Left cardiac atrium (tissue), 1 donor: ENCODE data around the gene PFKL.

DNA sequence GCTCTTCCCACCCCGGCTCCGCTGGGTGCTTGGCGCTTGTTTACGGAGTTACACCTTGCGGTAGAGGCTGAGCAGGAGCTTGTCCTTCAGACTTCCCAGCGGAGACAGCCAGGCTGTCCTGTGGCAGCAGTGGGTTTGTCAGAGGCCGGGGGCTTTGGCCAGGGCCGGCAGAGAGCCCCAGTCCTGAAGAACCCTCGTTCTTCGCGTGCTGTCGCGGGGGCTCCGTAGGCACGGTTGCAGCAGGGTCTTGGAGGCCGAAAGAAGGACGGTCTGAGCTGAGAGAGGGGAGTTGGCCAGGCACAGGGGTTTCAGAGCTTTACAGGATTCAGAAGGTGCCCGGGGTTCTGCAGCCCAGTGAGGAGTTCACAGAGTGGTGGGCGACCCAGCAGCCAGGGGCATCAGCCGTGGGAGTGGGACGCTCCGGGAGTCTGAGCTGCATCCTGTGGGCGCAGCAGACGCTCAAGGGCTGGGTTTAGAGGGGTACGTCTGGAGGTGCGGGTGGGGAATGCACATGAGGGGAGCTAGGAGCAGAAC, 10.3 kb downstream of the PDXK start:
- PRO-cap: no peak

GRCh38 chr21:43733362-43734353, 14.7 kb downstream of the PDXK start:
- PRO-cap: no peak

GRCh38 chr21:43734354-43734661, 15.4 kb downstream of the PDXK start:
- PRO-cap: no peak

DNA sequence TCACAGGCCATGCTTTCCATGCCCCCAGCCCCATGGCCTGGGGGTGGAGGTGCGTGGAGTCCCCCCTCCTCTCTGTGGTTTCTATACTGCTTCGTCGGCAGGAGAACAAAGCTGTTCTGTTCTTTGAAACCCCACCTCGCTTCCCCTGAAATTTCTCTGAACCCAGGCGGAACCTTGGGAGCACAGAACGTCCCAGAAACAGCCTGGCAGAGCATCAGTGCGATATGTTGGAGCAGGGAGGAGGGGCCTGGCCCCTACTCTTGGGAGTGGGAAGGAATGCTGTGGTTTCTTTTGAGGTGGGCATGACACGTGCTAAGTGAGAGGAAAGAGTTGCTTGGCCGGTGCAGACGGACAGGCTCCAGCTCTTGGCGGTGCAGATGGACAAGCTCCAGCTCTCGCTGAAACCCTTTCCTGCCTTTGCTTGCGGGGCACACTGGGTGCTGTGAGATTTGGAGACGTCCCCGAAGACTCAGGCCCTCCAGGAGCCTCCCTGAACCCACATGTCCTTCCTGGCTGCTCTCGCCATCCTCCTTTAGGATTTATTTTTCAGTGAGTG, 15.9 kb downstream of the PDXK start:
- PRO-cap: no peak

DNA sequence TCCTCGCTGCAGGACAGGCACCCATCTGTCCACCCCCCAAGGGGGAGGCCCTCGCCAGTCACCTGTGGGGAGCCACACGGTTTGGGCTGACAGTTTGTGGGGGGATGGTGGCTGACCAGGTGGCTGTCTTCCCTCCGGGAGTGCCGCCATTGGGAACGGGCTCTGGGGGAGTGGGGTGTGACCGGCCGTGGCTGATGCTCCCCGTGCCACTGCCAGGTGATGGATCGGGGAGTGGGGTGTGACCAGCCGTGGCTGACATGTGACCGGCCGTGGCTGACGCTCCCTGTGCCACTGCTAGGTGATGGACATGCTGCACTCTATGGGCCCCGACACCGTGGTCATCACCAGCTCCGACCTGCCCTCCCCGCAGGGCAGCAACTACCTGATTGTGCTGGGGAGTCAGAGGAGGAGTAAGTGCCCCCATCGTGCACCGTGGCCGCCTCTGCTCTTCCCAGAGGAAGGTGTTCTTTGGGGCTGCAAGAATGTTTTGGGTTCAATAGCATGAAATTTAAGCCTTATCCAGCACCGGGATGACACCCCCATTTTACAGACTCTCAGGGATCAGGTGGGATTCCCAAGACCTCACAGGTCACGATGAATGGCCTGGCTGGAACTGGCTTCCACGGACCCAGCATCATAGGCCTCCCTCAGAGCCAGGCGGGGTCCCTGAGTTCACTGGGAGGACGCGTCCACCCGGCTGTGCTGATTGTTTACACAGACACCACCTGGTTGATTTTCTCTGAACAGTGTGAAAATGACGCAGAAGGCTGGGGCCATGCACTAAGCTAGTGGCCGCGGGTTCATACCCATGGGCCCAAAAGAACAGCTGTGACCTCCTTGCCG, 23.7 kb downstream of the CSTB start:
- PRO-cap: no peak

- PRO-cap: no peak
These were observed 17.9 kb downstream of the CSTB start for GRCh38 chr21:43758081-43758642.

DNA sequence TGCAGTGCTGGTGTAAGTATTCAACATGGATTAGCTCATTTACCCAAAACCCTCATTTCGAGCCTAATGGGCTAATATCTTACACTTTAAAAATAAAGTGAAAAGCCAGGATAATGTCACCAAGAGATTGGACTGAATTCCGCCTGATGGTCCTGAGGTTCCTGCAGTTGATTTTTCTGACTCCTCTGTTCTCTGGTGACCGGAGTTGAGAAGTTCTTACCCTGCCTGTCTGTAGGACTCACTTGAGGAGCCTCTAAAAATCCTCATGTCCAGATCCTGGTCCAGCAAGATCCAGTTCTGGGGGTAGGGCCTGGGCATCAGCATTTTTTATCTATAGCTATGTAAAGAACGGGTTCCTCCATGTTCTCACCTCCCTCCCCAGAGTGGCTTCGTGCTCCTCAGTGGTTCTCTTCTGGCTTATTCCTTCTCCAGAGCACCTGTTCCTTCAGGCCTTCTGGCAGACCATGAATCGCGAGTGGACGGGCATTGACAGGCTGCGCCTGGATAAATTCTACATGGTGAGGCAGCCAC, 3.6 kb downstream of the RRP1 start:
- PRO-cap: no peak

DNA sequence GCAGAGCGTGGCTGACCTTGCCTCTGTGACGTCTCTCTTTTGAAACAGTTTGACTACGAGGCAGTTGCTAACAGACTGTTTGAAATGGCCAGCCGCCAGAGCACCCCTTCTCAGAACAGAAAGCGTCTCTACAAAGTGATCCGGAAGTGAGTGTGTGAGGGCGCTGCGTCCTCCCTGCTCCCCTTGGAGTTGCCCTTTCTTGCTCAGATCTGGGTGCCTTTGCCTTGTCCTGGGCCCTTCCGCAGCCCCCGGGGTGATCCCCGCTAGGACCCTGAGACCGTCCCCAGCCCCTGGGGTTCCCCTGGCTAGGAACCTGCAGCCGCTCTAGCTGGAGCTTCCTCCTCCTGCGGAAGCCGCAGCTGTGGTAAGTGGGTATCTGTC, 11.1 kb downstream of the RRP1 start:
- PRO-cap: no peak

GRCh38 chr21:43818492-43819030, 29.2 kb downstream of the RRP1 start:
- PRO-cap: no peak

- PRO-cap: unidirectional peak, plus-strand start at chr21:43864310; bidirectional peak, plus-strand start at chr21:43864346, minus-strand start at chr21:43864342
These were observed 805 bp upstream of the AGPAT3 start for GRCh38 chr21:43864000-43864835.

DNA sequence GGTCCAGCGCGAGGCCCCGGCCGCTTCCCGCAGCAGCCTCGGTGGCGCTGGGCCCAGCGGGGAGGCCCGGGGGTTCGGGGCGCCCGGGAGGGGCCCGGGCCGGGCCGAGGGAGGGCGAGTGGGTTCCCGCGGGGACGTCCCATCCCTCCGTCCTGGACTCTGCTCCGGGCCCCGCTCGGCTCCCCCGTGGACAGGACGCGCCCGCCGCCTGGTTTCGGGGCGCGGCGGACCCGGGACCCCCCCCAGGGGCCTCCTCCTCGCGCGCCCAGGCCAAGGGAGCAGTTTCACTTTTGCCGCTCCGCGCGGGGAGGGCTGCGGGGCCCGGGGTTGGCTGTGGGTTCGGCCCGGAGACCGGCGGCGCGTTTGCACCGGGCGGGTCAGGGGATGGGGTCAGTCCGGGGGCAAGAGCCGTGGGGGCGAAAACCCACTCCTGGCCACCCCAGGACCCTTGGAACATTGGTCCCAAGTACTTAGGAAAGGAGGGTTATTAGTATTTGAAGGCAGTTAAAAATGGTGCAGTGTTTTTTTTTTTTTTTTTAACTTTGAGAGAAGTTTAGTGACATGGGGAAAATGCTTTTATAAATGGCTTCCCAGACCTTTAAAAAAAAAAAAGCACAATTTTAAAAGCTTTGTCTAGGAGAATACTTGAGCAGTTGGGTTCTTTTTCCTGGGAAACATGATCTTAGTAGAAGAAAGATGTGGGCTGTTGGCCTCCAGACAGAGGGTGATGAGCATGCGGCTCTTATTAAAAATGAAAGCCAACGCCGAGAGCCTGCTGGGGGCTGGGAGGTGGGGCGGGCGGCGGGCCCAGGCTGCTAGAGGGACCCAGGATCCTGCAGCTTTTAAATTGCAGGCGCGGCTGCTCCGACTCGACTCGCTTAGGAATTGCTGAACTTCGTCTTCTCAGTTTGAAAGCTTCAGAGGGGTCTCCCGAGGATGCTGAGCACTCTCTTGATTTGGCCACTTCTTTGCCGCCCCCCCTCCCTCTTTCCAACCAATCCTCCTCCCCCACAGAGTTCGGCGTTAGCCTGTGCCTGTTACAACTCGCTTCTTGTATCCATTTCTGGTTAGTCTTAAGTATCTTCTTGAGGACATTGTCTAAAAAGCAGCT, 932 bp downstream of the AGPAT3 start:
- PRO-cap: no peak

- PRO-cap: no peak
These were observed 37.3 kb downstream of the AGPAT3 start for GRCh38 chr21:43902274-43902855.

DNA sequence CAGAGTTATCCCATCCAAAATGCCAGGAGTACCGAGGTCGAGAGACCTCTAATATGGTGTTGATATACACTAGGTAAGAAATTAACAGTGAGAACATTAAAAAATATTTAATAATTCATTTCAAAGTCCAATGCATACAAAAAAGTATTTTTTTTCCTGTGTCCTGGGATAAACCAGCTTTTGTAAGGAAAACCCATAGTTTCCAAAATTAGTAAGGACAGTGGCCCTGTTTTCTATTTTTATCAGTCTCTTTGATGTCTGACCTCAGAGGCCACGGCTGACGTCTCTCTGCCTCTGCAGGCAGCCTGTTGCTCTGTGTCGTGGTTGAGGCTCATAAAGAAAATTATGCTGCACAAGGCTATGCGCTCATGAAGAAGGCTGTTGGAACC, 48.8 kb downstream of the AGPAT3 start:
- PRO-cap: no peak

DNA sequence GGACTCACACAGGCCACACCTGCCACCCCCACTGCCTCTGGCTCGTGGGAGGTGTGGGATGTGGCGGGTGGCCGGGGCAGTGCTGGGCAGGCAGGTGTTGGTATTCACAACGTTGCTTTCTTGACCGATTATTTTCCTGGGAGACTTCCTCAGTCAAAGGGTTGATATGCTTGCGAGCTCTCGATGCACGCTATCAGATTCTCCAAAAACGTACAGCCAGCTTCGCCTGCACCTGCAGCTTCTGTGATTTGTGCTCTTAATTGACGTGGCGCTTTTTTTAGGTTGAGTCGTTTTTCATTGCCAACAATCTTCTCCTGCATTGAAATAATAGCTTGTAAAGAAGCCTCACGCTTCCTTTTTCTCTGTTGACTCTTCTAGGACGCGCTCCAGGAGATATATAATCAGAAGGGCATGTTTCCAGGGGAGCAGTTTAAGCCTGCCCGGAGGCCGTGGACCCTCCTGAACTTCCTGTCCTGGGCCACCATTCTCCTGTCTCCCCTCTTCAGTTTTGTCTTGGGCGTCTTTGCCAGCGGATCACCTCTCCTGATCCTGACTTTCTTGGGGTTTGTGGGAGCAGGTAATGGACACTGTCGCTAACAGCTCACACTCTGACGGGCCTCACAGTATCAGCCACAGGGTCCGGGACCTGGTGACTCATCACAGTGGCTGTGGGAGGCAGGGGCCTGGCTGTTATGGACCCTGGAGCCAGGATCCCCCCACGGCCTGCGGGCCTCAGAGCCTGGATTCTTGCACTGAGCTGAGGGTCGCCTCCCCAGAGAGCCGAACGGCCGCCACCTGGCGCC, 31.3 kb upstream of the TRAPPC10 start:
- PRO-cap: no peak

DNA sequence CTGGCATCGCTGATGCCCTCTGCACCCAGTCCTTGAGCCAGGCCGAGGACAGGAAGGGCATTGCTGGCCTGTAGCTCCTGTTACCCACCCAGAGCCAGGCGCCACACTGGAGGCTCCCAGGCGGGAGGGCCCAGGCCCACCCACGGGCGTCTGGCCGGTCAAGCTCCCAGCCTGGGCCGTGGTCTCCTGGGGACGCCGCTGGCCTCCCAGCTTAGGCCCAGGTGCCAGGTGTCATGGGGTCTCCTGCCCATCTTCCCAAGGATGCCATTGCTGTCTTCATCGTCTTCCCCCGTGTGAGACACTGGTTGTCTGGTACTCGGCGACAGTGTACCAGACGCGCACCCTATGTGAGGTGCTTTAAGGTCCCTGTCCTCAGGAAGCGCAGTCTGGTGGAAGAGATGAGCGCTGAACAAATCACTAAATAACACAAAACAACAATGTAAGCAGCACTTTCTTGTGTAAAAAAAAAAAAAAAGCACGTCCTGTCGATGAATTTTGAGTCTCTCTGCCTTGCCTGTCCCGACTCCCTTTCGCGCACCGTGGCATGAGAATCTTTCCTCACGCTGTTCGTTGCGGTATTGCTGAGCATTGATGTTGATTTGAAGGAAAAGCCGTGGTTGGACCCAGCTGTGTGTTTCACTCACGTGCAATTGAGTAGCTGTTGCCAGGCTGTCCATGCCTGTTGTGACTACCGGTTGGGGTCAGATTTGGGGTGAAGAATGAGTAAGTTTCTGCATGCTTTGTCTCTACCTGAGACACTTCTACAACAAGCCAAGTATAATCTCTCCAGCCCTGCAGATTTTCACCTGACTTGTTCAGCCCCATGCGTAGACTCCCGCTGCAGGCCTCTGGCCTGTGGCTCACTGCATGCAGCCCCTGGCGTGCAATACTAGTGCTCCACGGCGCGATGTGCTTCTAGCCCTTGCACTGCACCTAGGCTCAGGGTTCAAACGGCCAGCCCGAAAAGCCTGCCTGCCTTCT, 26.9 kb upstream of the TRAPPC10 start:
- PRO-cap: no peak

- PRO-cap: no peak
These were observed 45.1 kb upstream of the PWP2 start for GRCh38 chr21:44061872-44062659.

- PRO-cap: bidirectional peak, plus-strand start at chr21:44299758, minus-strand start at chr21:44299572; bidirectional peak, plus-strand start at chr21:44300091, minus-strand start at chr21:44299981
These were observed at the start of gene PFKL for GRCh38 chr21:44299402-44300280. TSS of gene PFKL (plus strand) at chr21:44300053.

DNA sequence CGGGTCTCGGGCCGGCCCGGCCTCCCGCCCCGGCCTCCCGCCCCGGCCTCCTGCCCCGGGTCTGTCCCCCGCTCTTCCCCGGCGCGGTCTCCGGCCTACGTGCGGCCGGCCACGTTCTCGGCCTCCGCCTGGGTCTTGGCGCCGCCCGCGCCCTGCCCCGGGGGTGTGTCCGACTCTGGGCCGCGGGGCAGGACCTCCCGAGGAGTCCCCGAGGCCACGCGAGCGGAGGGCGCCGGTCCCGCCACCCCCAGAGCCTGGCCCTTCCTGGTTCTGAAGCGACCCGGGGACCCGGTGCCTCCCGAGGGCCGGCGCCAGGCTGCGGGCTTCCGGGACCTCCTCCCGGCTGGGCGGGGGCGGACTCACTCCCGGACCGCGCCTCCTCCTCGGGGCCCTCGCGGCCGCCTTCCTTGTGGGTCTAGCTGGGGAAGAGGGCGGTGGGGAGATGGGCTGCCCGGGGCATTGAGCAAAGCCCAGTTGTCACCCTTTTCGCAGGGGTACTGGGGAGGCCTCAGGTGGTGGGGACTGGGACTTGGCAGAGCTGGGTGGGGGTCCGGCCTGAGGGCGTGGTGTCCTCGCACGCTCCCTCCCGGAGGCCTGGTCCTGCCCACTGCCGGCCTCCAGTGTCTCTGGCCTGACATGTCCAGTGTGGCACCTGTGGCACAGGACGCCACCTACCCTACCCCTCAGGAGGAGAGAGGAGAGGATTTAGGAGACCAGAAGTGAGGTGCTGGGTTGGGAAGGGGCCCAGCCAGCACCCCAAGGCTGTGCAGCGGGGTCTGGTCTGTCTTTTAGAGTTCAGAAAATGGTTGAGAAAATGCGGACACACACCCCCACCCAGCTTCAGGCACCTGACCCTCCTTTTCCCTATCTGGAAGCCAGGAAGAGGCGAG, 673 bp downstream of the PFKL start:
- PRO-cap: bidirectional peak, plus-strand start at position 200 of the sequence, minus-strand start at position 130 of the sequence; bidirectional peak, plus-strand start at position 362 of the sequence, minus-strand start at position 272 of the sequence

- PRO-cap: no peak
These were observed 2.8 kb downstream of the PFKL start for GRCh38 chr21:44302568-44303196.

DNA sequence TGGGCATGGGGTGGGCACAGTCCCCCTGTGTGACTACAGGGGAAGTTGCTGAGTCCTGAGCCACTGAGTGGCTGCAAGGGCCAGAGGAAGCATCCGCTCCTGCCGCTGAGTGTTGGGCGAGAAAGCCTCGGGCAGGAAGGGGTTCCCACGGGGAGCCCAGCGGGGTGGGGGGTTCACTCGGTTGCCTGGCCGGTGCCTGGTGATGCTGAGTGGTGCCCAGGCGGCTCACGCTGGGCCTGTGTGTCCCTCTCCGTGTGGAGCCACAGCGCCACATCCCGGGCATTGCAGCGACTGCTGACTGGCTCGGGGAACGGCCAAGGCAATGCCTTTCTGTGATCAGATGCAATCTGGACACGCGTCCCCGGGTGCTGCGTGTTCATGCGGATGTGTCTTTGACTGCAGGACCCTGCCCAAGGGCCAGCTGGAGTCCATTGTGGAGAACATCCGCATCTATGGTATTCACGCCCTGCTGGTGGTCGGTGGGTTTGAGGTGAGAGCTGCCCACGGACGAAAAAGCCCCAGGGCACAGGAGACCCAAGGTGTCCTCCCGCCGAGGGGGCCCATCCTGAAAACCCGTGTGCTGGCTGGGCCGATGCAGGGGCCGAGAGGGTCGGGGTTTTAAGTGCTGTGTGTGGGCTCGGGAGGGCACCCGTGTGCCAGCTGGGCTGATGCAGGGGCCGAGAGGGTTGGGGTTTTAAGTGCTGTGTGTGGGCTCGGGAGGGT, 16.5 kb downstream of the CFAP410 start:
- PRO-cap: no peak